Kidney (tissue), 2 donors: ENCODE data around the gene MAOB.

DNA sequence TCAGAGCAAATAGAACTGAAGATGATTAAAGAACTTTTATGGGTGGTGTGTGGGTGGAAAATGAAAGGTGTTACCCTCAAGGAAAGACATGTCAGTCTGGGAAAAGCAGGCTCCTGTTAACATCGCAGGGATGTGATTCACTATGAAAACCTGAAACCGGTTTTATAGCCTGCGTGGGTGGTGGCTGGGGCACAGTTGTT is 61.2 kb upstream of the CASK start:
- PRO-cap: no peak
- RRBS: no CpG with 5 or more reads among the region's 3 CpGs

GRCh38 chrX:42943383-42944133 is 165.6 kb upstream of the PPP1R2C start:
- PRO-cap: no peak
- RRBS: no CpG with 5 or more reads among the region's 5 CpGs

- PRO-cap: no peak
- RRBS: no CpG with 5 or more reads among the region's 11 CpGs
These were observed 87.3 kb downstream of the MAOA start for GRCh38 chrX:43743156-43744101.

DNA sequence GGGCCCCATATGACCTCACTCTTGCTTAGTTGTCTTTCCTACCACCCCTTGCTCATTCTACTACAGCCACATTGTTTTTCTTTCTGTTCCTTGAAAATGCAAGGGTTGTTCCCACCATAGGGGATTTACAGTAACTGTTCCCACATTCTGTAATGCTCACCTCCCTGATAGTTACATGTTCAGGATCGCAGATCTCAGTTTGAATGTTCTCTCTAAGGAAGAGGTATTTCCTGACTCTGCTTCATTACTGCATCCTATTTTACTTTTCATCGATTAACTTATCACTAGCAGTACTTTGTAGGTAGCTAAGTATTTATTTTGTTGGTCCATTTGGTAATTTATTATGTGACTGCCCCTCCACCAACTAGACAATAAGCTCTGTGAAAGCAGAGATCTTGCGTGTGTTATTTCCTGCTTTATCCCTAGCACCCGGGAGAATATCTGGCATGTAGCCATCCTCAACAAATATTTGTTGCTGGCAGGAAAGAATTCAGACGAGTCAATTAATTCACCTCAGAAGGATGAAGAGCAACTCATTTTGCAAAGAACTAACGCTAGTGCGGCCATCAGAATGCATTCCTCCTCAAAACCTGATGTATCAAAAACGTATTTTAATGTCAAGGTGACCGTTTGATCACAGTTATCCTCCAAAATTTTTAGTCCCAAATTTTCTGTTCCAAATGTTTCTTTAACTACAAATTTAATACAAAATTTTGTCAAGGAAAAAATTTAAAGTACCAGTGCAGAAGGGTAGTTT is 21.3 kb downstream of the MAOB start:
- PRO-cap: no peak
- RRBS: no CpG with 5 or more reads among the region's 9 CpGs

- PRO-cap: bidirectional peak, plus-strand start at chrX:43882554, minus-strand start at chrX:43882419
- RRBS: 15% methylated on average over 23 of the region's 52 CpGs
These were observed at the start of gene MAOB for GRCh38 chrX:43882145-43882941. Gene MAOB, minus strand, starts transcription at chrX:43882450.

GRCh38 chrX:43970060-43970576 is 3.1 kb downstream of the NDP start:
- PRO-cap: no peak
- RRBS: no CpG with 5 or more reads among the region's 7 CpGs

- PRO-cap: no peak
- RRBS: no CpG with 5 or more reads among the region's 4 CpGs
These were observed 23.5 kb upstream of the EFHC2 start for GRCh38 chrX:44367083-44367317.

DNA sequence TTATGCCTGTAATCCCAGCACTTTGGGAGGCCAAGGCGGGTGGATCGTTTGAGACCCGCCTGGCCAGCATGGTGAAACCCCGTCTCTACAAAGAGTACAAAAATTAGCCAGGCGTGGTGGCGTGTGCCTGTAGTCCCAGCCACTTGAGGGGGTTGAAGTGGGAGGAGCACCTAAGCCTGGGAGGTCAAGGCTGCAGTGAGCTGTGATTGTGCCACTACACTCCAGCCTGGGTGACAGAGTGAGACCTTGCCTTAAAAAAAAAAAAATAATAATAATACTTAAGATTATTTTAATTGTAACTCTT is 80.8 kb downstream of the KDM6A start:
- PRO-cap: no peak
- RRBS: no CpG with 5 or more reads among the region's 6 CpGs

GRCh38 chrX:45000265-45001136 is 127.5 kb downstream of the KDM6A start:
- PRO-cap: no peak
- RRBS: no CpG with 5 or more reads among the region's 18 CpGs

DNA sequence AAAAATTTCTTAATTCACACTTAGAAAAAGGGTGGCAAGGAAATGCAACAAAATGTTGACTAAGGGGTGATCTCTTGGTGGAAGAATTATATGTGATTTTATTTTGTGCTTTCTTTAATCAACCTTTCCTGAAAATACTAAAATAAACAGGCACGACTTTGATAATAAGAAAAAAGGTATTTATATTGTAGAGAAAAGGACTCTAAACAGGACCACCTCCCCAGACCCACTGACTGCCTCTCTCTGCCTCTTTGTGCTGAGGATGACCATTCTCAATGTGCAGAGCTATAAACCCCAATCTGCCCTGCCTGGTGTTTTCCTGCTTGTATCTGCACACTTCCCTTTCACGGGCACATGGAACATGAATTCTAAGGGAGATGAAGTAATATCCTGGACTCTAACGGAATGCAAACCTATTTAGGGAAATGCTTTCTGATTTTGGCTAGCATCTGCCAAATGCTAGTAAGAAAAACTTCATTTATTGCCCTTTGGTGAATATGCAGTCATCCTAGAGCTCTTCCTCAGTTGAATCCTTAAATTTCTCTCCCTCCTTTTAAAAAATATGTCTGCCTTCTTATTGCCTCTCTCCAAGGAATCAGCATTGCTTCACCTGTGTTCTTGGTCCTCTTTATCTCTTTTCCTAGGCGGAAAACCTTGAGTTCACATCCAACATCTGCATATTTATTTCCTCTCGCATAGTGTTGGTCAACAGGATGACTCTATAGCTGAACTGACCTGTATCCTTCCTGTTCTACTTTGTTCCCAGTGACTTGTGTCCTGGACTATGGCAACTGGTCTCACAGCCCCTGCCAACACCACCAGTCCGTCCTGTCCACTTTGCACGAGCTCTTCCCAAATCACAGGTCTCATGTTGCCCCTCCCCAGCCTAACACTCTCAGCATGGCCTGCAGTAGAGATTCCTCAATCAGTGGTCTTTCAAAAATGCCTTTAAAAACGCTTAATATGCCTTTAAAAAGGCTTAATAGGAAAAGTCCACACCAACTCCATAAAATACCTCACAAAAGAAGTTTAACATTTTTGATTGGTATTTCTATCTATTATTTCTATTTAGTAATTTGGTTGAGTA is 2.2 kb downstream of the DIPK2B start:
- PRO-cap: no peak
- RRBS: no CpG with 5 or more reads among the region's 8 CpGs

DNA sequence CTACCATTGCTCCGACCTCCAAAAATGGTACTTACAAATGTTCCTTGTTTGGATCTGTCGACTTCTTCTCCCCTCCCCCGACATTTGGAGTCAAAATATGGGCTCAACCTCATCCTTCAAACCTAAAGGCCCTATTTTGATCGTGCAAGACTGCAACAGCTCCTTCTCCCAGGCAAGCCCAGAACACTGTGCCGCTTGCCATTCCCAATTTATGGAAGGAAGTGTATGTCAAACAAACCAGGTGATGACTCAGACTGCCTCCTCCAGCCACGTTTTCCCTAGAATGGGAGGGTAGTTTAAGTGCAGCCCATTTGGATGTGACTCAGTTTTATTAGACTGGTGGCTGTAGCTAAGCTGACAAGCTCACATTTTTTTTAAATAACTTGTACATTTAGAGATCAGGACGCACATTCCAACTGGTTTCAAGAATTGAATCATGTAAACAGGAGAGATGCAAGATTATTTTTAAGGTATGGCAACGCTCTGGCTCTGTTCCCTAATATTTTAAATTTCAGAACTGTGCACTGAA is 570.5 kb upstream of the DIPK2B start:
- PRO-cap: bidirectional peak, plus-strand start at position 331 of the sequence, minus-strand start at position 185 of the sequence
- RRBS: no CpG with 5 or more reads among the region's 8 CpGs

DNA sequence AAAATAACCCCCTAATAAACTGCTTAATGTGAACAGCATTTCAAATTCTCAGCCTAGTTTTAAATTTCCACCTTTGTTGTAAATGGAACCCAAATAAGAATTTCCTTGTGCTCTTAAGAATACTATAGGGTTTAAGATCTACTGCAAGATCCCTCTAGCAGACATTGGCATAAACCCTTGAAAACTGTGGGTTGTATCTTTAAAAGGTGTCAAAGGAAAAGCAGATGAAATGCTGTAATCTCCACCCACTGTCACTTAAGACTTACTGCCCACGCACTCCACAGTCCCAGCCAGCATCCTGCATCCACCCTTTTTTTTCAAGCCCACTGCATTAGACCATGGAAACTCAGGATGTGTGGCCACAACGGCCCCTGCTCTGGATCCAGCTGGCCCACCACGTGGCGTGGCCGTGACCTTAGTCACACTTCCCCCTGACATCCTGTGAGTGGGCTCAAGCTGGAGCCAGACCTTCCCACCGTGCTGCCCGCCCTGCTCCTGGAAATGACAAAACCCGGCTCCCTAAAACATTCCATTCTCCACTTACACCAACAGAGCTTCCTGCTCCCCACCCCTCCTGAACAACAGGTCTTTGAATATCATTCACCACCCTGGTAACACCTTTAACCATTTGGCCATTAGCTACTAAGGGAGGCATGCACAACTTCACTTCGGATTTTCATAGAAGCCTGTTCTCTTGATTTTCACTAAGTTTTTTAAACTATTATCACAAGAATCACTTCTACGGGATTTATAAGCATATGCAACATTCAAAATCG is 588.2 kb upstream of the DIPK2B start:
- PRO-cap: no peak
- RRBS: no CpG with 5 or more reads among the region's 11 CpGs

GRCh38 chrX:46371127-46371354 is 76.1 kb upstream of the KRBOX4 start:
- PRO-cap: unidirectional peak, plus-strand start at chrX:46371283
- RRBS: no CpG with 5 or more reads among the region's 8 CpGs

DNA sequence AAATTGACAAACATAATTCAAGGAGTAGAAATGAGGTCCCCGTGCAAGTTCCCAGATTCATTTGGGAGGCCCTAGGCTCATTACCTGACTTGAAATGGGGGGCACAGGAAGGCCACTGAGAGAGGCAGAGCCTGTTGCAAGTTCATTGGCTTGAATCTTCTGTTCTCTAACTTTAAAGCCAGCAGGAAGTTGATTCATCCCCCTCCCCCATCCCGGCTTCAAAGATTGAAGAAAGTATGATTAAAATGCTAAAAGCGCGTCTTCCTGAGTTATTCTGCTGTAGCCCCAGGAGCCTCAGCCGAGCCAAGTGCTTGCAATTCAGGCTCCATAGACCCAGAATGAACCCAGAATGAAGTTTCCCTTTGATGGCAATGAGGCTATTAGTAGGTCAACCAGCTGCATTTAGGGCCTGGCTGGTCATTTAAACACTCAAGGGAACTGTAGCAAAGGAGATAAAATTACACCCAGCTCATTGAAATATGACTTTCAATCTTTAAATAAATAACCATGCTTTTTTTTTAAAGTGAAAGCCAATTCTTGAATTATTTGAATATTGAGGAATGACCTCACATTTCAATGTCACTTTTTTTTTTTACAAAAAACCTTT is 14.8 kb downstream of the CHST7 start:
- PRO-cap: no peak
- RRBS: no CpG with 5 or more reads among the region's 5 CpGs

GRCh38 chrX:46628049-46628373 is 54.4 kb downstream of the CHST7 start:
- PRO-cap: no peak
- RRBS: no CpG with 5 or more reads among the region's 3 CpGs

DNA sequence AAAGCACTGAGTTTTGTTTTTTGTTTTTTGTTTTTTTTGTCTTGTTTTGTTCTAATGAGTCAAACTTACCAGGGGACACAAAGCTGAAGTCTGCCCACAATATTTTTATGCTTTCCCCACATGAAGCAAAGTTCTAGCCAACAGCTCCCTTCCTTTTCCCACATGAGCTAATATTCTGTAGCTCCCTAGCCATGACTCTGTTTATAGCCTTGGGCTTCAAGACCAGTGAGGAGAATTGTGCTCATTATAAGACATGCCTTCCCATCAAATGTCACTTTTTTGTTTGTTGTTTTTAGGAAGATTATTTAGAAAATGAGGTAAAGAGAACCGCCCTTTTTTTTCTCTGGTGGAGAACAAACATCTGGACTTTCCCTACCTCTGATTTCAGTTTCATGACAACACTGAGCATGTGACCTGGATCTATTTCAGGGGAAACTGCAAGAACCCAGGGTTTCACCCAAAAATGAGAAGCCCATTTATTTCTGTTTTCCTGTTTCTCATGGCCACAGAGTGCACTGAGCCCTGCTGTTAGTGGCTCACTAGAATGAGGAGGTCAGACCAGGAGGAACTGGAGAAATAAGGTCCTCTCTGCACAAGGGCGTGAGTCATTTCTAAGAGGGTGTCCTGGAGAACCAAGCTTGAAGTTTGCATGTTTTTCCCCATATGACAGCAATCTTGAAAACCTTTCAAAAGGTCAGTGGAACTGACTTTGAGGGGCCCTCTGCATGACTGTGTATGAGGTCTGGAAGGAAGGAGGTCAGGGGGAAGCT is 55.0 kb downstream of the CHST7 start:
- PRO-cap: no peak
- RRBS: no CpG with 5 or more reads among the region's 2 CpGs

GRCh38 chrX:46754346-46755191 is 4.3 kb downstream of the SLC9A7 start:
- PRO-cap: no peak
- RRBS: no CpG with 5 or more reads among the region's 5 CpGs

- PRO-cap: no peak
- RRBS: no CpG with 5 or more reads among the region's 2 CpGs
These were observed 524 bp upstream of the UBA1 start for GRCh38 chrX:47193199-47193411.

GRCh38 chrX:47228838-47229803 is 3.7 kb upstream of the USP11 start:
- PRO-cap: no peak
- RRBS: no CpG with 5 or more reads among the region's 11 CpGs

DNA sequence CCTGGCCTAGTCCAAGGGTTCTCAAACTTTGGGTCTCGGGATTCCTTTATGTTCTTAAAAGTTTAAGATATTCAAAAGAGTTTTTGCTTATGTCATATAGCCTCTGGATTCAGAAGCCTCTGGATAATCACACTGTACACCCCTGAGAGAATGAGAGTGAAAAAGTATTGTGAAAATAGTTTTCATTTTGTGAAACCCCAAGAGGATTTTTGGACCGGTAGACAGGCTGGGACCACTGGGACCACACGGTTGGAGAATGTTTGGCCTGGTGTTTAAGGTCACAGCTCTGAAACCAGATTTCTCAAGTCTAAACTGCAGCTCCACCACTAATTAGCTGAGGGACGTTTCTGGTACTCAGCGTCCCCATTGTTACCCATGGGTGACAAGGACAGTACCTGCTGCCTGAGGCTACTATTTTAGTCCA is 719 bp upstream of the USP11 start:
- PRO-cap: no peak
- RRBS: no CpG with 5 or more reads among the region's 5 CpGs